HTERT-HM (cell line): ENCODE measurements around a stretch of chr22.

DNA sequence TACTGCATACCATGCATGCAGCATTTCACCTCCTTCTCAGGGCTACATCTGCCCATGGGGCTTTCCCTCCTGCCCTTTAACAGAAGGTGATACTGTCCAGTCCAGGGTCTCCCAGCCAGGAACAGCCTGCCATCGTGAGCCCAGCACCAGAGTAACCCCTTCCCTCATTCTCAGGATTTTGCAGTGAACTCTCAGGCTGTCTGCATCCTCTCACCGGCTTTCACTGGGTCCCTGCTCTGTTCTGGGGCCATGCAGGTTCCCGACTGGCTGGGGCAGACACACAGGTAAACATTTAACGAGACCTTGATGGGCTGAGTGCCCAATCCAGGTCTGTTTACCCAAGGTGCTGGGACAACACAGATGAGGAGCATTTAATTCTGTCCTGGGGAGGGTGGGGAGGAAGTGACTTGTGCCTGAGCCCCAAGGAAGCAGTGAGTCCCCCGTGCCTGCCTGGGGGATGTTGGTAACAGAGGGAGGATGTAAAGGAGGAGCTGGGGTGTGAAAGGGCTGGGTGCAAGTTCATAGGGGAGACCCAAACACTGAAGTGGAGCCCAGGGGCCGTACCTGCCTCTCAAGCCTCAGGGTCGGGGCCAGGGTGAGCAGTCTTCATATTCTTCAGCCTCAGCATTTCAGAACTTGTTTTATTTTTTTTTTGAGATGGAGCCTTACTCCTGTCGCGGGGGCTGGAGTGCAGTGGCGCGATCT, 4.4 kb downstream of the BIK start:
- RRBS = no CpG with 5 or more reads among the region's 11 CpGs

GRCh38 chr22:43171002-43171287, 16.0 kb downstream of the TTLL12 start:
- RRBS = no CpG with 5 or more reads among the region's 8 CpGs

DNA sequence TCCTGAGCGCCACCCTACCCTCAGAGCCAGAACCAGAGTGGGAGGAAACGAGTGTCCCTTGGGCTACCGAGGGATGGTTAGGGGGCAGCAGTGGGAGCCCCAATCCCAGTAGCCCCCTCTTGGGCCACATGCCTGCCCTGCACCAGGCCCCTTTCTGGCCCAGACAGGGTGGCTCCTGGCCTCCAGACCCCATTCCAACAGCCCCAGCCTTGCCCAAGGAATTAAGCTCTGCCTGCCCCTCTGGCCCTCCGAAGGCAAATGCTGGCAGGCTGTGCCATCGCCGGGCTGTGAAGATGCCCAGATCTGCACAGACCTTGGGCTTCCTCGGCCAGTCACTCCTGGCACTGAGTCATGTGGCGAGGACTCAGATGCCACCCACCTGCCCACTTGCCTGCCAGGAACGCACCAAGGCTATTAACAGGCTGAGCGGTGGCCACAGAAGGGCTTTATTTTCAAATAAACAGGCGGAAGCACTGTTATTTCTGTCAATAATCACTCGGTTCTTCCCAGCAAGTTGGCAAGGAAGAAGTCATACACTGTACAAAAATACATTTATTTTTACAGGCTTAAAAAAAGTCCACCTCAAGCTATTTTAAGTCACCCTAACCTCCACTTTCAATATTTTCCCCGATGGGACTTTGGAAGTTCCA, 50.3 kb upstream of the TTLL12 start:
- RRBS = no CpG with 5 or more reads among the region's 13 CpGs

DNA sequence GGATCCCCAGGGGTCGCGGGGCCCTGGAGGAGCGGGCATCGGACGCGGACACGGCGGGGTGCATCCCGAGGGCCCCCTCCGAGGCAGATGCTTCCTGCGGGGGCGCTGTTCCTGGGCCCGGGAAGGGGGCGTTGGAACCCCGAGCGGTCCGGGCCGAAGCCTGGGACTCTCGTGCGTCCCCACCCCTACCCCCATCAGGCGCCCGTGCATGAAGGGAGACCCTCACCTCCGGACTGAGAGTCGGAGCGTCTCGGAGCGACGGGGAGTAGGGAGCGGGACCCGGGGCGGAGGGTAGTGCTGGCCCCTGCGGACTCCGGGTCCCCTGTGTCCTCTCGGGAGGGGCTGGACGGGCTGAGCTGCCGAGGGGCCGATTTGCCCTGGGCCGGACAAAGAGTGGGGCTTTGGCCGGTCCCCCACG, 568 bp downstream of the PNPLA3 start:
- RRBS = 14% methylated on average over 22 of the region's 40 CpGs

GRCh38 chr22:43968967-43969415, 13.7 kb downstream of the SAMM50 start:
- RRBS = no CpG with 5 or more reads among the region's 7 CpGs

DNA sequence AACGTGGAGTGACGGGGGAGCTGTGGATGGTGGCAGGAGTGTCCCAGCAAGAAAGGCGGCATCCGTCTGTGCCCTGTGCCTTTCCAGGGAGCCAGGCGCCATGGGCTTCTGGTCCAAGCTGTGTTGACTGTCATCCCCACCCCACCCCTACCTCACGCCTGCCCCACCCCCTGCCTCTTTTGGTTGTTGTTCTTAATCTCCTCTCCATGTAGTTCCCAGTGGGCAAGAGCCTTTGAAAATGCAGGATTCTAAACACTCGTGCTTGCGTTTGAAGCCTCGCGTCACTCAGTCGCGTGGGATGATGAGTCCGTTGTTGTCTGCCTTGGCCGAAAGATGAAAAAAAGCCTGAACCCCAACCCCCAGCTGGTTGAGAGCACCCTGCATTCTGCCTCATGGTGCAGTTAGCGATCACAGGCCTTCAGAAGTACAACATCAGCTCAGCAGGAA, 12.0 kb upstream of the PARVG start:
- RRBS = no CpG with 5 or more reads among the region's 15 CpGs

- RRBS = 38% methylated on average over 5 of the region's 21 CpGs
Observed at GRCh38 chr22:44182266-44183152, 1.8 kb downstream of the PARVG start.

- RRBS = no CpG with 5 or more reads among the region's 20 CpGs
Observed at GRCh38 chr22:44325721-44326327, 13.1 kb upstream of the SHISAL1 start.

DNA sequence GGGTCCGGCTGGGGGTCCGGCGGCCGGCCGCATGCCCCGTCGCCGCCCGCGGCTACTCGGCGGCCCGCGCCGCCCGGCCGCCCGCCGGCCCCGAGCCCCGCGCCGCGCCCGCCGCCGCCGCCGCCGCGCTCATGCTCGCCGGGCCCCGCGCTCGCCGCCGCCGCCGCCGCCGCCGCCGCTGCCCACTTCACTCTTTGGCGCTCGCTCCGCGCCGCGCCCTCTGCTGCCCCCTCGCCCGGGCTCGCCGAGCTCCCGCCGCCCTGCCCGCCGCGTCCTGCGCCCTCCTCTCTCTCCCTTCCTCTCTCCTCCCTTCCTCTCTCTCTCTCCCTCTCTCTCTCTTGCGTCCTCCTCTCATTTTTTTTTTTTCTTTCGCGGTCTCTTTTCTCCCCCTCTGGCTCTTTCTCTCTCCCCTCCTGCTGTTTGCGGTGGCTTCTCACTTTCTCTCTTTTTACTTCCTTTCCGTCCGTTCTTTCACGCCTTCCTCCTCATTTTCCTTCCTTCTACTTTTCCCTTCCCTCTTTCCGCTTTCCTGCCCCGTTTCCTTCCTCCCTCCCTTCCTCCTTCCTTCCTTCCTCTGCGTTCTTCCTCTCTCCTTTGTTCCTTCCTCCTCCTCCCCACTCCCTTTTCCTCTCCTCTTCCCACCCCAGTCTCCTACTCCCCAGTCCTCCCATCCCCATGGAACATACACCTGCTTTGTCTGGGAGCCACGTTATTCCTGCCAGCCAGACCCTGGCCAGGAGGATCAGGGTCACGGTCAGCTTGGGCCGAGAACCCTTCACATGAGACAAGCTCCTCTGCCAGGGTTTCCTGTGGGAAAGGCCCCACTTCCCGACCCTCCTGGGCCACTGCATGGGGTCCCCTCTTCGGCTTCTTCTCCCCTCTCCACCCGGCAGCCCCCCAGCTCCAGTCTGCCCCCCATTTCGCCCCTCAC, 19.3 kb upstream of the SHISAL1 start:
- RRBS = 2% methylated on average over 32 of the region's 77 CpGs

GRCh38 chr22:44519565-44520270, 21.7 kb upstream of the RTL6 start:
- RRBS = no CpG with 5 or more reads among the region's 6 CpGs

GRCh38 chr22:44609359-44609563, 92.7 kb upstream of the PRR5 start:
- RRBS = no CpG with 5 or more reads among the region's 5 CpGs

- RRBS = 27% methylated on average over 8 of the region's 33 CpGs
Observed at GRCh38 chr22:44638921-44639693, 62.9 kb upstream of the PRR5 start.

DNA sequence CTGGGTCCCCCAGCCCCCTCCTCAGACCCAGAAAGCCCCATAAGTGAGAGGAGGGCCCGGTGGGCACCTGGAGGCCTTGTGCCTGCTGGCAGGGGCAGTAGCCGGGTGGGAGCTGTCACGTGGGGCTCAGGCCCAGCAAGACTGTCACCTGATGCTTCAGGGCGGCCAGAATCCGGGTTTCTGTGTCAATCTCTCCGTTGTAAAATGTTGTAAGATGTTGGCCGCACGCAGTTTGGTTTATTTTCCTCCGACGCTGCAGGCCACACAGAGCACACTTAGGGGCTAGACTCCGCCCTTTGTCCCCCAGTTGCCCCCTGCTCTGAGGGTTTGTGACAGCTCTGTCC, 3.5 kb upstream of the PRR5 start:
- RRBS = 18% methylated on average over 5 of the region's 11 CpGs

- RRBS = no CpG with 5 or more reads among the region's 15 CpGs
Observed at GRCh38 chr22:44698893-44699479, 3.0 kb upstream of the PRR5 start.

DNA sequence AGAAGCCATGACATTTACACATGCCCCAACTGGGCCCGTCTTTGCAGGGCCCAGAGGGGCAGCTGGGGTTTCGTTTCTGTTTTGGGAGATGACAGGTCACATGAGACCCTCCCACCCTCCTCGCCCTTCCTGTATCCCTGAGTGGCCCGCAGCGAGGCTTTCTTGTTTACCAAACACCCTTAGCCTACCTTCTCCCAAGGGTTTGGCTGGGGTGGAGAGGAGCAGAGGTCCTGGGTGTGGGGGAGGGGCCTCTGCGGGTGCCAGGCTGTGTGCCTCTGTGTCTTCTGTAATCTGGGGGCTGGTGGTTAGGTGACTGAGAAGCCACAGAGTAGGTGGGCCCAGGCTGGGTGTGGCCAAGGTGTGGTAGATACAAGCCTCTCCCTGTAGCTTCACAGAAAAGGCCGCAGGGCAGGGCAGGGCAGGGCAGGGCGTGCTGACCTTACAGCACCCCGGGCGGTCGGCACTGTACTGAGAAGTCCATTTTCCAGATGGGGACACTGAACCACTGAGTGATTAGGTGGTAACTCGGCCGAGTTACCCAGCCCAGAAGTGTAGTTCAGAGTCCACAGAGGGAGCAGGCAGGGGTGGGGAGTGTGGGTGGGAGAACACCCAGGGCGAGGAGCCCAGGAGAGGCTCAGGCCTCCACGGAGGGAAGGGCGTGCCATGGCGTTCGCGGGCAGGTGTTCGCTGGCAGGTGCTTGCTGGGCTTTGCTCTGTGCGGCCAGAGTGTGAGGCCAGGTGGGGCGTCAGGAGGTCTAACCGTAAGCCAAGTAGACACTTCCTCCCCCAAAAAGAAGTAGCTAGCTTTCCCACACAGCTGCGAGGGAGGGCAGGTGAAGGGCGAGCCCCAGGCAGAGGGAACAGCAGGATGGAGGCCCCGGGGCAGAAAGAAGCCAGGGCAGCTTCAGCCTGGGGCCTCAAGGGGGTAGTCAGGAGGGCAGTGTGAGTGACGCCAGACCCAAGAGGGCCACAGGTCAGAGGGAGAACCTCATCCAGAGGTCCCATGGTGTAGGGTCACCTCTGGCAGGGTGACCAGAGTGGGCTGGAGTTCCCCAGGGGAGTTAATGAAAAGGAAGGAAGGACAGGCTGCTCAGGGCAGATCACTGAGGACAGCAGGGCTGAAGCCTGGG, 8.8 kb downstream of the PRR5 start:
- RRBS = 0% methylated on average over 1 of the region's 27 CpGs

GRCh38 chr22:44735911-44736171, 16.5 kb upstream of the ARHGAP8 start:
- RRBS = no CpG with 5 or more reads among the region's 7 CpGs

GRCh38 chr22:45164480-45165166, 898 bp downstream of the NUP50 start:
- RRBS = 2% methylated on average over 26 of the region's 39 CpGs

- RRBS = no CpG with 5 or more reads among the region's 14 CpGs
Observed at GRCh38 chr22:45212856-45213420, 27.8 kb downstream of the KIAA0930 start.

GRCh38 chr22:45216398-45216996, 24.2 kb downstream of the KIAA0930 start:
- RRBS = no CpG with 5 or more reads among the region's 18 CpGs

DNA sequence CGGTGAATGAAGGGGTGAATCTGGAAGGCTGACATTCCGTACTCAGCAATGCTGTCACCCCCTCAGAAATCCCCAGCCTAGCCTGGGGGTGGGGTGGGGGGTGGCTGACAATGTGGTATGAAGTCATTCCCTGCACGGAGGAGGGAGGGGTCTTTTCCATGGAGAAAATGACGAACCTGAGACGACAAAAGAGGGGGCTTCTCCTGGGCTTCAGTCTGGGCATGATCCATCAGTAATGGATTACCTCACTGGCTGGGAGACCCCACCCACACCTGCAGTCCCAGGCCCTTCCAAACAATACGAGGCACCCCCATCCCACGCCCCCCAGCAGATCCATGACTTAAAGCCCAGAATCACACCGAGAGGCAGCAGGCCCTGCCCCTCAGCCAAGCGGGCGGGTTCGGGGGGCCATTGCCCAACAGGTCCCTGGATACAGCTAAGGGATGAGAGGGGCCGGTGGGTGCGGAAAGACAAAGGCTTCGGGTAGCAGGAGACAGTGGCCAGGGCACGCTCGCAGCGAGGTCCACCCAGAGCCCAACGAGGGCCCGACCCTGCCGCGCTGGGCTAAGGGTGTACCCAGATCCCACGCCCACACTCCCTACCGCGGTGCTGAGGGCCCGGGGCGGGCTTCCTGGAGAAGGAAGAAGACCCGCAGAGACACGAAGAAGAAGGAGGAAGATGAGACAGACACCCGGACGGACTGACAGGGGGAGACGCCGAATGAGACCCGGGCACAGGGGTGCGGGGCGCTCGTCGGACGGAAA, 830 bp downstream of the KIAA0930 start:
- RRBS = 3% methylated on average over 14 of the region's 38 CpGs